ENCODE measurements around the genes LRRC7 and ERICH3.

- RRBS = no CpG with 5 or more reads among the region's 1 CpG
Observed at GRCh38 chr1:68621540-68621940, 124.7 kb upstream of the DEPDC1 start.

DNA sequence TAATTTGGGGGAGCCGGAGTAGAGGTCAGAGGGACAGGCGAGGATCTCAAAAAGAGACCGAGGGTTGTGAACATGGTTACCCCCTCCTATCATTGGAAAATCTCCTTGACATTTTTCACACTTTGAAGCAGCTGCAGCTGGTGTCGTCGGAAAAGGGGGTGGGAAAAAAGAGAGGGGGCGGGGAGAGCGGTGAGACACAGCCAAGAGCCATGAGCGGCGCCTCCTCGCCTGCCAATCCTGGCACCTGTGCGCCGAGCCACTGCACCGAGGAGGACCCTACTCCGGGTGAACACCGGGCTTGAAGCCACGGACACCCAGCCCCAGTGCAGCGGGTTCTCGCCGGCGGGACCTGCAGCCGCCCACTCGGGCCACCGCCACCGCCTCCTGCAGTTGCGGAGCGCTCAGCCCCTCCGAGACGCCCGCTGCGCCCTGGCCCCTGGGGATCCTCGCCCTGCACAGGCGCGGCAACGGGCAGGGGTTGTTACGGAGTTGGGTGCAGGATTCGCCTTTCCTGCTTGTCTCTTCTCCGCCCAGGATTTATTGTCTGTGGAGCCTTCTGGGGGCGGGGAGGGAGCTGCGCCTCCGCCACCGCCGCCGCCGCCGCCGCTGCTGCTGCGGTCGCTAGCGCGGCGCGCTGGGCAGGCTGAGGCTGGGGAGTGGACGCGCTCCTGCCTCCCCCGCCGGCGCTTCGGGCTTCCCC, at the start of gene LRRC7:
LRRC7 (plus strand) TSS at position 231 of the 700 bp plus-strand sequence.
- RRBS = 4% methylated on average over 5 of the region's 58 CpGs

- RRBS = 73% methylated on average over 2 of the region's 20 CpGs
Observed at GRCh38 chr1:69919221-69919652, 286.1 kb downstream of the LRRC40 start.

- RRBS = no CpG with 5 or more reads among the region's 8 CpGs
Observed at GRCh38 chr1:70220791-70221185, 392 bp upstream of the SRSF11 start.

- RRBS = no CpG with 5 or more reads among the region's 3 CpGs
Observed at GRCh38 chr1:70246496-70246973, 25.4 kb downstream of the SRSF11 start.

DNA sequence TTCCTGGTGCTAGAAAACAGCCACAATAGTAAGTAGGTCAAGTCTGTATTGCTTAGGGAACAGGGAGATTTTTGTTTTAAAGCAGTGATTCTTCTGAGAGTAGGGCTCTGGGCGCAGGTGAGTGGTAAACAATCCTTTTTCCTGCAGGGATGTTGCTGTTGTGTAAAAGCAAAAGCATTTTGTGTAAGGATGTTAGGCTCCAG, 877 bp upstream of the CTH start:
- RRBS = no CpG with 5 or more reads among the region's 1 CpG

DNA sequence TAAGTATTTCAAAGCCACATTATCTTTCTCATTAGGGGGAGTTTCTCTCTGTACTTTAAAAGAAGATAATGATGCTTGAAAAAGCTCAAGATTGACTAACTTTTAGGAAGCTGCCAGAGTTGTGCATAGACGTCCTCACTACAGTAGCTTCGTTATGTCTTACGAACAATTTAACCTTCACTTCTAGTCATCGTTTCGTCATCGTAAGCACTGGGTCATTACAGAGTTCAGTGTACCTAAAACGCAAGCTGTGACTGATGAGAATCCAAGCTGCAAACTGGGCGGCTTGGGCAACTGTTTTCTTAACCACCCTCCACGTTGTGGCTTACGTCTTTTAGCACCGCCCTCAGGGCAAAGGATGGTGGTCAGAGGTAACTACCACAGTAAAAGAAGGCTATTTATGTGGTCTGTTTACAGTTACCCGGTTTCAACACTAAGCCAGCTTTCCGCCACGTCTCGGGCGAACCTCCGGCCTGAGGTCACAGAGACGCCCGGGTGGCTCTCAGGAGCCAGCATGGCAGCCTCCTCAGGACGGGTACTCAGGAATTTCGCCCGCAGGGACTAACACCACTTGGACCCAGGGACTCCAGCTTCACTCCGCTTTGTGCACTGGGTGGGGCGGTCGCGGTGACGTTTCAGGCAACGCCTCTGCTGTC, 447 bp upstream of the CTH start:
- RRBS = no CpG with 5 or more reads among the region's 28 CpGs

GRCh38 chr1:70706103-70707185, 295.4 kb downstream of the CTH start:
- RRBS = 4% methylated on average over 3 of the region's 38 CpGs

GRCh38 chr1:71015602-71016069, 32.0 kb downstream of the PTGER3 start:
- RRBS = no CpG with 5 or more reads among the region's 4 CpGs

- RRBS = no CpG with 5 or more reads among the region's 4 CpGs
Observed at GRCh38 chr1:71073955-71074512, 6.8 kb downstream of the ZRANB2 start.

GRCh38 chr1:74652396-74653106, 21.0 kb downstream of the ERICH3 start:
- RRBS = no CpG with 5 or more reads among the region's 10 CpGs

GRCh38 chr1:74673298-74674497, at the start of gene ERICH3:
Gene ERICH3 (minus strand): TSS chr1:74673792.
- RRBS = no CpG with 5 or more reads among the region's 48 CpGs

- RRBS = no CpG with 5 or more reads among the region's 7 CpGs
Observed at GRCh38 chr1:75092032-75092577, 42.1 kb upstream of the LHX8 start.

DNA sequence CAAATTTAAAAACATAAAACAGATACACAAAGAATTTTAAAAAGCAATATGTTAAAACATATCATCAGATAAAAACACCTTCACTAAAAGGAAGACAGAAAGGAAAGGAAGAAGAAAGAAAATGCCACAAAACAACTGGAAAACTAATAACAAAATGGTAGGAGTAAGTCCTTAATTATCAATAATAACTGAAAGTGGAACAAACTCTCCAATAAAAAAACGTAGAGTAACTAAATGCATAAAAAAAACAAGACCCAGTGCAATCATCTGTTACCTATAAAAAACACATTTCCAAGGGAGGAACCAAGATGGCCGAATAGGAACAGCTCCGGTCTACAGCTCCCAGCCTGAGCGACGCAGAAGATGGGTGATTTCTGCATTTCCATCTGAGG, 47.1 kb upstream of the ACADM start:
- RRBS = no CpG with 5 or more reads among the region's 5 CpGs

GRCh38 chr1:75725800-75726505, 1.4 kb downstream of the ACADM start:
- RRBS = no CpG with 5 or more reads among the region's 16 CpGs

- RRBS = no CpG with 5 or more reads among the region's 3 CpGs
Observed at GRCh38 chr1:75789114-75789630, 3.1 kb downstream of the RABGGTB start.

DNA sequence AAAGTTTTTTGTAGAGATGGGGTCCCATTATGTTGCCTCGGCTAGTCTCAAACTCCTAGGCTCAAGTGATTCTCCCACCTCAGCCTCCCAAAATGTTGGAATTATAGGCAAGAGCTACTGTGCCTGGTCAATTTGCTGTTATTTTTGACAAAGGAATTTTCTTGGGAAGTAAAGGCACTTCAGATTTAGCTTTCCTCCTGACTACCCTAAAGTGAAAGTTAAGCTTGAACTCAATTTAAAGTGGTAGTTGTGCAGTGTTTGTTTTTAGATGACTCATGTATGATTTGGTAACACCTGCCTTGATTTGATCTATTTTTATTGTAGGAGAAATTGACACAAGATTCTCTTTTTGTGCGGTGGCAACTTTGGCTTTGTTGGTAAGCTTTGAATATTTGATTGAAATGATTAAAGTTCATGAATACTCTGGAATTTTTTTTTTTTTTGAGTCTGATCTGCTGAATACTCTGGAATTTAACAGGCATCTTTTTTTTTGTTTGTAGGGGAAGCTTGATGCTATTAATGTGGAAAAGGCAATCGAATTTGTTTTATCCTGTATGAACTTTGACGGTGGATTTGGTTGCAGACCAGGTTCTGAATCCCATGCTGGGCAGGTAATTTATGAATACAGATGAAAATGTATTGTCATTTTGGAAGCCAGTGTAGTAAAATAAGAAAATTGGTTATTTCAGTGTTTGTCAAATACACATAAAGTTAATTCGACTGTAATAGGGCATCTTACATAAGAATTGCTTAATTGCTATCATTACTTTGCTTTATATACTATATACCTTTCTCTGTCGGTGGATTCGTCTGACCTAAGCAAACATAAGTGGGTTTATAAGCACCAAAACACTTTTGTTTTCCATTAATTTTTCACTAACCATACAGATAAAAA, 5.2 kb downstream of the RABGGTB start:
- RRBS = no CpG with 5 or more reads among the region's 7 CpGs

DNA sequence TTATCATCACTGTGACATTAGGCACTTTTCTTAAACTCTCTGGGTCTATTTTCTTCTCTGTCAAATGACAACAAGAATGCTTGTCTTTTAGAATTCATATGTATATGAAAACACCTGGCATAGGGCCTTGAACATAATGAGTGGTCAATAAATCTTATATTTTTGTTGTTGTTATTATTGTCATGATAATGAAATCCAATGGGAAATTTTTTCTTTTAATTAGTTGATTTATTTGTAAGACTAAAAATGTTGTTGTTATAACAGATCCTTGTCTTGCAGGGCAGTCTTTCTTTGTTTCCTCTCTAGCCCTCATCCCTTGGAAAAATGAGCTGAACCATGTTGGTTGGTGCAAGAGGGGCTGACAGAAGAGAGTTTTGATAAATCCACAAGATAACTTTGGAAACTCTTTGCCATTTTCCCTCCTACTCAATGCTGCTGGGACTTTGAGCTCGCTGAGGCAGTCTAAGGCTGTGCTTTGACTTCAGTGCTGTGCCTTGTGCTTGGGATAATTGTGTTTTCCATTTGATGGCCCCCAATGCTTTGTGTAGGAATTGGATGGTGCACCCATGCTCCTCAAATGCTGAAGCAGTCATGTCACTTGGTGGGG, 31.6 kb downstream of the ST6GALNAC3 start:
- RRBS = no CpG with 5 or more reads among the region's 1 CpG

DNA sequence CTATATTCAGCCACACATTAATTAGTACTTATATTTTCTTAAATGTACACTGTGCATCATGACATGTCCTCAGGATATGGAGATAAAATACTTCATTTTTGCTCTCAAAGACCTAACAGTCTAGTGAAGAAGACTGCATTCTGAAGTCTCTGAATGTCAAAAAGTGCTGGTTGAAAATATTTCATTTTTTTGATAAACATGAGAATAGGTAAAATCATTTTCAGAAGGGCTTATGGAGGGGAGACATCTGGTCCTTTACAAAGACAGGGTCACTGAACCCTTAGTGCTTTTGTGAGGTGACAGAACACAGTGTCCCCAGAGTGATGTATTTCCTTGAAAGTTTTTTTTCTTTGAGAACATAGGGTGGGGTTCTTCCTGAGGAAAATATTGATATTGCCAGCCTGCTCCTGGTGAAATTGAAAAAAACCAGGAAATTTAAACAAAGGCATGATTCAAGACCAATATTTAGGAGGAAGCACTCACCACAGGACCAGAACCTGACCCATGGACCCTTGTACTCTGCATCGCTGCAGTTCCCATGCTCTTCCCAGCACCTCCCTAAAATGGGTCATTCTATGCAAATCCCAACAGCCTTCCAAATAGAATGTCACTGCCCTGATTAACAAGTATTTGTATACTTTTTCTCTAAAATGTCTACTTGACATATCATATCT, 63.6 kb downstream of the ST6GALNAC3 start:
- RRBS = no CpG with 5 or more reads among the region's 1 CpG

- RRBS = no CpG with 5 or more reads among the region's 7 CpGs
Observed at GRCh38 chr1:76190957-76192016, 116.7 kb downstream of the ST6GALNAC3 start.

All from amniotic epithelial cell (primary cell).